Measurements from ENCODE around the genes NRROS and PIGZ.

- RRBS, result 2% methylated on average over 29 of the region's 64 CpGs
These were observed at the start of gene NRROS for GRCh38 chr3:196639441-196640203. Gene NRROS (plus strand): TSS chr3:196639694.

DNA sequence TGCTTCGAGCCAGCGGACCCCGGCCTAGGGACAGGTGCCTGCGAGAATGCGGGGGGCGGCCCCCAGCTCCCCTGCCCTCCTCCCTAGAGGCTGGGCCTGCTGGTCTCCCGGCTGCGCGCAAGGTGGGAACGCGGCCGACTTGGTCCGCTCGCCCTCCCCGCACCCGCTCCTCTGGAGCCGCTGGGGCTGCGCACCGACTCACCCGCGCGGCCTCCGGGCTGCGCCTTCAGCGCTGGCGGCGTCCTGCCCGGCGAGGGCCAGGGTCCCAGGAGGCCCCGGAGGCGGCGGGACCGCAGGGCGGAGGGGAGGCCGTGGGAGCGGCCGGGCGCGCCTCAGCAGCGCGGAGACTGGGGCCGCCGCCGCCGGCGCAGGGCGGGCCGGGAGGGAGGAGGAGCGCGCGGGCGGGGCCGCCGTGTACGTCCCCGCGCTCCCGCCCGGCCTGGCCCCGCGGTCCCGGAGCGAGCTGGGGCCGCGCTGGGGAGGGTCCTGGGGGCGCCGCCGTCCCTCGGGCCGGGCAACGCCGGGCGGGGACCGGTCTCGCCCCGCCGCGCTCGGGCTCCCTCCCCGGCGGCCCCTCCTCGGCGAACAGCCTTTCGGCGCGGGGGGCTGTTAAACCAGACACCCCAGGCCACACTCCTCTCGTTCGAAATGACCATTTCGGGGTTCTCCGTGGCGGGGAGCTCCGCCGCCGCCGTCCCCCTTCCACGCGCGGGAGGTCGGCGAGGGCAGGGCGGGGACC is at the start of gene PIGZ:
Gene PIGZ (minus strand): TSS at position 349 of the 739 bp plus-strand sequence.
- RRBS, result 2% methylated on average over 52 of the region's 101 CpGs

DNA sequence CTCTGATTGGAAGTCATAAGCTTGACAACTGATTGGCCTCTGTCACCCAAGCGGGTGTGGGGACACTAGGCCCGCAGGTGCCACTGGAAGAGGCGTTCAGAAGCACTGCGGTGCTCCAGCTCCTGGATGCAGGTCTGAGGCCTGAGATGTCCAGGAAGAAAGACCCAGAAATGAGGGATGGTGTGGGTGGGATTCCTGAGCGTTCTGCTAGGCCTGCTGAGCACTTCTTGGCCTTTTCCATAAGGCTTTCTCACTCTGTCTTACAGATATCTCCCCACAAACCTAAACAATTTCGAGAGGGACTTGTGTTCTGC is 25.4 kb downstream of the MELTF start:
- RRBS, result no CpG with 5 or more reads among the region's 6 CpGs

GRCh38 chr3:197168546-197168872 is 129.9 kb downstream of the DLG1 start:
- RRBS, result no CpG with 5 or more reads among the region's 1 CpG

DNA sequence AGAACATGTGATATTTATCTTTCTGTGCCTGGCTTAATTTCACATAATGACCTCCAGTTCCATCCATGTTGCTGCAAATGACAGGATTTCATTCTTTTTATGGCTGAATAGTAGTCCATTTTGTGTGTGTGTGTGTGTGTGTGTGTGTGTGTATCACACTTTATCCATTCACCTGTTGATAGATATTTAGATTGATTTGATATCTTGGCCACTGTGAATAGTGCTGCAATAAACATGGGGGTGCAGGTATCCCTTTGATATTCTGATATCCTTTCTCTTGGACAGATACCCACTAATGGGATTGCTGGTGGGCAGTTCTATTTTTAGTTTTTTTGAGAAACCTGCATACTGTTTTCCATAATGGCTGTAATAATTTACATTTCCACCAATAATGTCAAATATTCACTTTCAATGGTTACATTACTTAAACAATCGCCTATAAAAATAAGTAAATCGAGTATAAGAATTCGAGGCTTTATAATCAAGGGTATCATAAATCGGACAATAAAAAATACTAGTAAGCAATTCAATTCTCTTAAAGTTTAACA is 18.1 kb downstream of the DLG1 start:
- RRBS, result no CpG with 5 or more reads among the region's 4 CpGs

DNA sequence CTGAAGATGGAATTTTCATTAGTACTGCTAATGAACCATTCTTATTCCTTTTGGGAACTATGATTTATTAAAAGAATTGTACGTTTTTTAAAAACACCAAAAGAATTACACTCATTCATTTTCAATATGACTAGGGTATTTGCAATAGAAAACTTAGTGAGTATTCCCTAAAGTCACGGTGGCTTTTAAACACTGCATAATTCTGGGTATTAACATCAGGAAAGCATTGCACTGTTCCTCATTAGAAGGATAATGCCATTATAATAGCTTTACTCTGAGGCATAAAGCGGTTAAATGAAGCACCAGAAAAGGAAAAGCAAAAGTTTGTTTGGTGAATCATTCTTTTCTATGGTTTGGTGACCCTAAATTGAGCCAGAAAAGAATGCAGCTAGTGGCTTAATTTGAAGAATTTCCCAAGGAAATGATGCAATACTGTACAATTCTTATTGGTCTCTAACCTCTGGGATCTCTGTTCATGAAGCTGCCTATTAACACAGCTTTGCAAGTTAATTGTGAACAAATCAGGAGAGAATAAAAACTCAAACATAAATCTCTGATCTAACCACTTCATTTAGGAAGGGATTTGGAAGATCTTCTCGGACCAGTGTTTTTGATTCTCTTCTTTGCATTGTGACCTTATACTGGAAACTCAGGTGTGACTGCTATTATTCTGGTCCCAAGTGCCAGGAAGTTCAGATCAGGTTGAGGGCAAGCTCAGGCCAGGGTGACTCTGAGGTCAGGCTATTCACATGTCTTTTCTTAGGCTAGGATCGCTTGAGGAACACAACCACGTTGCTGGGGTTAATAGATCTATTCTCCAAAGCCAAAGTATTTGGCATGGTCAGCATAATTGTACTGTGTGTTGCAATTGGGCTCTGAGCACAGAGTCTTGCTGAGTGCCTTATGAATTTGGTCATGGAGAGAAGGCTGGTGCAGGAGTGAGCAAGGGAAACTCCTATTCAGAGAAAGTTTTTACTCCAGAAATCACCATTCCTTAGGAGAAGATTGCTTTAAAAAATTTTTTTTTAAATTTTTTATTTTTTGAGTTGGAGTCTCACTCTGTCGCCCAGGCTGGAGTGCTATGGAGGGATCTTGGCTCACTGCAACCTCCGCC is 11.3 kb upstream of the DLG1 start:
- RRBS, result no CpG with 5 or more reads among the region's 8 CpGs

DNA sequence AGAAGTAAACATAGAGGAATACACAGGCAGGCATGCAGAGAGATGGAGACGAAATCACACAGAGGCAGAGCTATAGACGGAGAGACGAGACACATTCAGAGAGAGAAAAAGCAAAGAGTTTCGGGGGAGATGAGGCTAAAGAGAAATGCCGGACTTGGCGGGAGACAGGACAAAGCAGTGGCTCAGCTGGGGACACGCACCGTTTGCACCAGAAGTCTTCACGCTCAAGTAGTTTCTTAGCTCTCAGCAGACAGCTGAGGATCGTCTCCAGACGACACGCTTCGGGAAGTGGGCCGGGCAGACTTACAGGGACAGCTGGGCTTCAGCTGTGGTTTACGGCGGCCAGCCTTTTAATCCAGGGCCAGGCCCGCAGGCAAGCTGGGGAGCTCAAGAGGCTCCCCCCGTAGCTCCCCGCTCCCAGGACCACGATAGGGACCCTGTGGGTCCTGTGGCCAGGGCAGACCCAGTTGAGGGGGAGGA is 56.2 kb upstream of the DLG1 start:
- RRBS, result no CpG with 5 or more reads among the region's 20 CpGs

DNA sequence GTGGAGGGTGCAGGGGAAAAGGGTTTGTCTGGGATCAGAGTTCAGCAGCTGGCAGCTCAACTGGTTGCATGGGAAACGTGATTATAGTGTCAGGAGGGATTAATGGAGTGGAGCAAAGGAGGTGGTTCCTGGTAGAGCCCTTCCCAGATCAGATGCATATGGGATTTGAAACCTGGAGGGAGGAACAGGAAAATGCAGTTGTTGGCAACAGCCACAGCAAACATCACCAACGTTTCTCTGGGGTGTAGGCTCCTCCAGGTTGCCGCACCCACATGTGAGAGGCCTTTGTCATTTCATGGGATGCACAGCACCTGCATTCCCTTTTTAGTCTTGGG is 61.4 kb downstream of the BDH1 start:
- RRBS, result no CpG with 5 or more reads among the region's 3 CpGs

GRCh38 chr3:197513921-197514586 is 41.7 kb downstream of the BDH1 start:
- RRBS, result no CpG with 5 or more reads among the region's 12 CpGs

DNA sequence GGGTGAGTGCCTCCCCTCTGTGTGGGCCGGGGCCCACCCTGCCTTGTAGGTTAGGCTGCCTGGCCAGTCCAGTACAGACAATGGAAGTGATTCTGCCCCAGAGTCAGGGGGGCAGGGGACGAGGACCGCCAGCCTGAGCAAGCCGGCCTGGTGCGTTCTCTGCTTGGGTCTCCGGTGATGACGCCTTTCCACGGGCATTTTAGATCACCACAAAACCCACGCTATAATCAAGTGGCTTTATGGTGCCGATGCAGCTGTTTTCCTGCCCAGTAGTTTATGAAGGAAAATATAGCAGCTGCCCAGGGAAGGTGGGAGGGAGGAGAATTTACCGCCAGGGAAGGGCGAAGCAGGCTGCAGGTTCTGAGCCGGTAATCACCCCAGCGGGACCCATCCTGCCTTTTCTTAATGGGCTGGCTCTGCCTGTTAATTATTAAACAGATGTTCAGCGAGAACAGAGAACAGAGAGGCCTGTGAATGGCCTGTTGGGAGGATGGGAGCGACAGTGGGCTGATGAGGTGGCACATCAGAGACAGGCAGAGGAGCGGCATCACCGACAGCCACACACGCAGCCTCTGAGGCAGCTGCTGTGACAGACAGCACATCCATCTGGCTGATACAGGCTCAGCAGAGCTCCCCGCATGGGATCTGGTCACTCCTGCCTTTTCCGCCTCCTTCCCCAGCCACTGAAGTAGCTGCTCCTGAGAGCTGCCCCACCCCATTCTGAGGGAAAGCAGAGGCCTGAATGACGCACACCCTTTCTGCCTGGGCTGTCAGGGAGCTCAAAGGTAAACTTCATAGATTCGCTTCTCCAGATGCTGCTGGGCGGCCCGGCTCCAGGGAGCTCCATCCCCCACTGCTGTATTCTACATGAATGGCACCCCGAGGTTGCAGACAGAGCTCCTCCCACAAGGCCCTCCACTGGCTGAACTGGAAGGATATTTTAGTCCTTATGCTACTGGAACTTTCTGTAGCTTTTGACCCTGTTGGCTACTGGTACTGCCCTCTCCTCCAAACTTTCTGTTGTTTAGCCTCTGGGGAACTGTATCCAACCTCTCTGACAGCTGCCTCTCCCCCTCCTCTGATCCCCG is 35.0 kb downstream of the BDH1 start:
- RRBS, result no CpG with 5 or more reads among the region's 27 CpGs

DNA sequence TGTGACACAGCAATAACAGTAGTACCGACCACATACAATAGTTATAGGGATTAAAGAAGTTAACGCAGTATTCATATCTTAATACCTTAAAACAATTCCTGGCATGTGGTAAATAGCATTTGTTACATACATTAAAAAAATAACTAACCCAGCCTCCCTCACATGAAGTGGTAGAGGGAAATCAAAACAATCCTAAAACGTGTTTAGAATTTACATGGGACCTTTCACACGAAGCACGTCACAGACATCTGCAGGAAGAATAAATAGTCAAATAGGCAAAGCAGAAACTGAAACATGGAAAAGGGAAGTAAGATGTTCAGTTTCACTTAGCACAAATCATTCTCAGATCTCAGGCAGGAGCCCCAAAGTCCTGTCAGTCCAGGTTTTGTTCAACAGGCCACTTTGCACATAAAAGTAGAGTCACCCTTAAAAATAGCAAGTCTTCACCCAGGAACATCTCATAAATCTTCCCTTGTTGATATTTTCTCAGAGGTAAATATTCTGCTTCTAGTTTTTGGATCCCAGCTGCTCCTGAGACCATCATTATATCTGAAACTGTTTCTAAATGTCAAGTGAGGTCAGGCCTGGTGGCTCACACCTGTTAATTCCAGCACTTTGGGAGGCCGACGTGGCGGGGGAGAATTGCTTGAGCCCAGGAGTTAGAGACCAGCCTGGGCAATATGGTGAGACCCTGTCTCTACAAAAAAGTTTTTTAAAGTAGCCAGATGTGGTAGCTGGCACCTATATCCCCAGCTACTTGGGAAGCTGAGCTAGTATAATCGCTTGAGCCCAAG is 2.0 kb downstream of the RUBCN start:
- RRBS, result no CpG with 5 or more reads among the region's 9 CpGs

DNA sequence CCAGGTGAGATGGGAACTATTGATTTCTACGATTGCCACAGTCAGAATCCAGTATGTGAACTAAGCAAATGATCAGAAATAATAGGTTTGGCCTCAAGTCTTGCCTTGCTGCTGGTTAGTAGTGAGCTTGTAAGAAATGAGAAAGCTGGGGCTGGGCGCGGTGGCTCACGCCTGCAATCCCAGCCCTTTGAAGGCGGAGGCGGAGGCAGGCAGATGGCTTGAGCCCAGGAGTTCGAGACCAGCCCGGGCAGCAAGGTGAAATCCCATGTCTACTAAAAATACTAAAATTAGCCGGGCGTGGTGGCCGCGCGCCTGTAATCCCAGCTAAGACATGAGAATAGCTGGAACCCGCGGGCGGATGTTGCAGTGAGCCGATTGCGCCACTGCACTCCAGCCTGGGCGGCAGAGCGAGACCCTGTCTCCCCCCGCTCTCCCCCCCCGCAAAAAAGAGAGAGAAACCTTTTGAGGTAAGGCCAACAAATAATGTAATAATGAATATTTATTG is 1.6 kb downstream of the FYTTD1 start:
- RRBS, result no CpG with 5 or more reads among the region's 22 CpGs

GRCh38 chr3:197789395-197789845 is 1.6 kb upstream of the LRCH3 start:
- RRBS, result no CpG with 5 or more reads among the region's 5 CpGs

DNA sequence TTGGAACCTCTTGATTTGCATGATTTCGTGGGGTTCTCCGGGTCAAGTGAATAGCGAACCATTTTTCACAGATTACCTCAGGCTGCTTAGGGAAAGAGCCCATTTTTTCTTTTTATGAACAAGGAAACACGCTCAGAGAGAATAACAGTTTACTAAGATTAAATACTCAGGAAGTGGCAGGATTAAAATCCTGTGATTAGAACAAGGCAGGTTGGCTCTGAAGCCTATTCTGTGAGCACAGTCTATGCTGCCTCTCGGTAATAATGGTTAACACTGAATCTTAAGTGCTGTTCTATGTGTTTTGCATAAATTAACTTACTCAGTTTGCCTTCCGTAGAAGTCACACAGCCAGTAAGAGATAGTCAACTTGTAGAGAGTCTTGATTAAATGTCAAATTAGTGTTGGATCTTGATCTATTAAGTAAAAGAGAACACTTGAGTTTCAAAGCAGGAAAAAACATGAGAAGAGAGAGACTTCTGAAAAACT is 59.9 kb downstream of the LRCH3 start:
- RRBS, result no CpG with 5 or more reads among the region's 6 CpGs

DNA sequence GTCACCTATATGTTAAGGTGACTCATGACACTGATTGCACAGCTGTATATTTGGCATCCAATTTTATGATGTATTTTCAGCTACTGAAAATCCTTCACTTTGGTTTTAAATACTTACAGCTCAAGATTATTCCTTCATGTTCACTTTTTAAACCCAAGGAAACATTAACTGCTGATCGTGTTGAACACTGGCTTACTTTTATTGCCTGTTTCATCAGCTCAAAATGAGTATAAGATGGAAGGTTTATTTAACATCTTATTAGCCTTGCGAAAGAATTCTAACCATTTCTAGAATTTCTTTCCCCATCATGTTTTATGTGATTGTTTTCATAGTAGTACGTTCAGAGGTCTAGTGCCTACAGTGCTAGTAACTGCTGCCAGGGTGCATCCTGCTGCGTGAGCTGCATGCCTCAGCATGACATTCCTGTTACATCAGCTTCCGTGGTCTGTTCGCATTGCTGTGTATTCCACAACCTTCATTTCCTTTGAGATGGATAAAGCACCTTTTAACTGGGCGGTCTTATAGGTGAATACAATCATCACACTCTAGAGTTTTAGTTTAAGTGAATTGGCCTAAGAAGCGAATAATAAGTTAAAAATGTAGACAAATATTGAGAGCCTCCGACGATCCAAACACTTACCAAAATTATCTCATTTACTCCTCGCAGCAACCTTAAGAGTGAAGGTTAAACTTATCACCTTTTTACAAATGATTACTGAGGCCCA is 63.9 kb downstream of the LRCH3 start:
- RRBS, result no CpG with 5 or more reads among the region's 11 CpGs

GRCh38 chr3:197858521-197859229 is 67.6 kb downstream of the LRCH3 start:
- RRBS, result no CpG with 5 or more reads among the region's 5 CpGs

DNA sequence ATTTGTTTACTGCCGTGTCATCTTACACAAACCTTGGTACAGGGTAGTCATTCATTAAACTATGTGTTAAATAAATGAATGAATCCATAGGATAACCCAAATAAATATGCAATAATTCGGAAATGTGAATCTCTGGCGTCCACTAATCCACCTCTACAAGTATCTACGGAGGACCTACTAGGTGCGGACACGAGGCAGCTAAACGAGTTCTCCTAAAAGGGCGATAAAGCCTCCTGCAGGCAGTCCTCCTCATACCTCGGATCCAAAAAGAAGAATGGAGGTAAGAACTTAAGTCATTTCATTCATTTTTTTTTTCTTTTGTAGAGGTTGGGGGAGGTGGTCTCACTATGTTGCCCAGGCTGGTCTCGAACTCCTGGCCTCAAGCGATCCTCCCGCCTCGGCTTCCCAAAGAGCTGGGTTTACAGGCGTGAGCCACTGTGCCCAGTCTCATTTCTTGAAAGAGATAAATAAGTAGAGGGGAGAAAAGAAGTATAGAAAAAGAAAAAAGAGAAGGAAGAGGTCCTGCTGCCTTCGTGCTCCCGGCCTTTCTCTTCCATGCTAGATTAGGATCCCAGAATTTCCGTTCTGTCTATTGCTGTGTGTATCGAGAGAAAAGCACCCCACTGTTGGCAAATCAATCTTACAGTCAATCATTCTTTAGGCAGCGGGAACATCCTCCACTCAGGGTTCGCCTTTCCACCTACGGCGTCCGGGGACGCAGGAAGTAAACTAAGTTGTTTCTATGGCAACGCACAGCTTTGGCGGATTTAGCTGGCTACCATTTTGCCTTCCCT is 598 bp upstream of the RPL35A start:
- RRBS, result no CpG with 5 or more reads among the region's 26 CpGs

GRCh38 chr3:198038421-198038862 is 78.4 kb downstream of the LMLN start:
- RRBS, result no CpG with 5 or more reads among the region's 2 CpGs

All from hTERT-HM (cell line).